Penis (tissue), 1 donor: ENCODE measurements around the gene ATR.

DNA sequence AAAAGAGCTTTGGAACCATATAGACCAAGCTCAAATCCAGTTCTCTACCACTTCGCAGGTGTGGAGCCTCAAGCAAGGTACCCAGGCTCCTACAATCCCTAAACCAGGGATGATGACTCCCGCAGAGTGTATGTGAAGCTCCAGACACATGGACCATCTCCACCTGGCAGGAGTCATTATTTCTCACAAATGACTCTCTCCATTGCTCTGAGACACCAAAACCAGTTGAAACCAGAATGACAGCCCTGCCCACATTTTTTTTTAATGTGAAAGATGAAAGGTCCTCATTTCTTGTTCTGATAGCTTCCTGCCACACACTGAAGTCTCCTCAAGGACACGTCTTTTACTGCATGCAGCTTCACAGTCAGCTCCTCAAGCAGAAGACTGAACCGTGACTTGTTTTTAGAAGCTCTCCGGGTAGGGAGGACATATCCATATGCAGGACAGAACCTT lies 61.4 kb upstream of the ZBTB38 start:
- PRO-cap = no peak

GRCh38 chr3:141379164-141380014 lies 11.1 kb downstream of the ZBTB38 start:
- PRO-cap = no peak

- PRO-cap = no peak
These were observed 24.9 kb downstream of the ZBTB38 start for GRCh38 chr3:141393138-141393746.

- PRO-cap = bidirectional peak, plus-strand start at chr3:141402415, minus-strand start at chr3:141402298
These were observed 33.7 kb downstream of the ZBTB38 start for GRCh38 chr3:141401991-141402447.

DNA sequence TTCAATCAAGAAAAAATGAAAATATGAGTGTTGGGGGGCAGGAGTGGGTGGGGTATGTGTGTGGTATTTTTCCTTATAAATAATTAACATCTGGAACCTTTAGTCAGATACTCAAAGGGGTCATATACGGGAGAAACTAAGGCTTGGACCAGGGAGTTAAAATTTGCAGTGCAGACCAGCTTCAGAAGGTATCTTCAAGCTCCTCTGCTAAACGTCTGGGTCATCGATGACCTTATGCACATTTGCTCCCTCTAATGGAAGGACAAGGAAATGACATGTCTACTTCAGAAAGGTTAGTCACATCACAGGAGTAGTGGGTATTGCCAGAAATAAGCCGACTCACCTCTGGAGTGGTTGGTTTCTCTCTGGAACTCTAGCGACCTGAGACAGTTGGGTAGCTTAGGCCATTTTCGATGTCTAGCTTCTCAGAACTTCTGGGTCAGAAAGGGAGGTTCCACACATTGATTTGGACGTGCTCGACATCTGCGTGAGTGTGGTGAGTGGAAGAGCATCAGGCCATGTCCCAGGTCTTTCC lies 31.9 kb upstream of the RASA2 start:
- PRO-cap = no peak

GRCh38 chr3:141556411-141556850 lies 69.6 kb downstream of the RASA2 start:
- PRO-cap = no peak

DNA sequence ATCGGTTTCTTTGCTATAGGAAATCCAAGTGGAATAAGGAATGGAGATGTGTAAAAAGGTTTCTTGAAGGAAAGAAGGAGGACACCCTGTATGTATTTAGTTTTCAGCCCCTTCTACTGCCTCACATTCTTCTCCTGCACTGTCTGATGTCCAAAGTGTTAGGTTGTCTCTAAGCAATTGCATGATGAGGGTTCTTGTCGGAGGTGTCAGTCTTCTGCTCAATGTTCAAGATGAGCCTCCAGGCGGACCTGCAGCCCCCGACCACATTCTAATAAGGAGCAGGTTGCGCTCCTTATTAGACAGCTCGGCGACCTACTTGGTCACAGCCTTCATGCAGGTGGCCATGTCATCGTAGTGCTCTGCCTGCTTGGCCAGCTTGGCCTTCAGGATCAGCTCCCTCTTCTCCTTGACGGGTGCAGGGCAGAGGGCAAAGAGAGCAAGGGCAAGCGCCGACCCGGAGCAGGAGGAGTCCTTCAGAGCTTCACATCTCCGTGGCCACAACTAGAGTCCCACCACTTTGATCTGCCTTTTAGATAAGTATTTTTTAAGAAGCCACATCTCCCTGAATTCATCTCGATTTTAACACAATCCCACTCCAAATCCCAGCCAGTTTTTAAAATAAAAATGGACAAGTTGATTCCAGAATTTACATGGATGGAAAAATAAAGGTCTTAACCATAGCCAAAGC lies 113.5 kb downstream of the RASA2 start:
- PRO-cap = no peak

DNA sequence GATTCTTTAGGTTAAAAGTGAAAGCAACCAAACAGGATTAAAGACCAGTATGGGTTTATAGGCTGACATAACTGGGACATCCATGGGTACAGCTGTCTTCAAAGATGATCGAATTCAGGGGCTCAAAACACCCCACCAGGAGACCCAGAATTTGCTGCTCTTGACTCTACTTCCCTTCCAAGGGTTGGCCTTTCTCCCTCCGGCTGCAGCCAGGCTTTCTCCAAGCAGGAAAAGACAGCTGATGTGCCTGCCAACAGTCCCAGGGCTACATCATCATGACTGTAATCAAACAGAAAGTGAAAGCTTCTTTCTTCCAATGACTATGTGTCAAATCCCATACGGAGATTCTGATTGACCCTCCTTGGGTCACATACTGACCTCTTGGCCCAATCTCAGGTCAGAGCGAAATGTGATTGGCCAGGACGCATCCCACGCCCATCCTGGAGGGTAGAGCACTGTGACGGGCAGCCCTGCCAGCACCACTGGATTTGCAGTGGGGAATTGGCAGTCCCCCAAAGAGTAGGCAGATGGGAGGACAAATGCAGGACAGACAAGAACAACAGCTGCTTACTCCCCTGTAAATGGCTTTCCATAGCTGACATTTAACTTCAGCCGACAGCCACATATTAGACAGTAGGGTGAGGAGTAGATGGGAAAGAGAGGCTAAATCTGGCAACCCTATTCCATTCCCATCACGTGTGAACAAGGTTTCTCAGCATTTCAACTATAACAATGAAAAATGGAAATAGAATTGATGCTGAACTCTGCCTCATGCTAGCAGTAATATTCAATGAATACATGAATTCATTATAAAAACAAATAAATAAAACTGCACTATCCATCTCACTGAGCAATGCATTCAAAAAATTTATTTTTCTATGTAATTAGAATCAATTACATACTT lies 51.2 kb upstream of the RNF7 start:
- PRO-cap = no peak

- PRO-cap = bidirectional peak, plus-strand start at chr3:141875730, minus-strand start at chr3:141875708
These were observed 953 bp upstream of the ATP1B3 start for GRCh38 chr3:141875491-141875889.

DNA sequence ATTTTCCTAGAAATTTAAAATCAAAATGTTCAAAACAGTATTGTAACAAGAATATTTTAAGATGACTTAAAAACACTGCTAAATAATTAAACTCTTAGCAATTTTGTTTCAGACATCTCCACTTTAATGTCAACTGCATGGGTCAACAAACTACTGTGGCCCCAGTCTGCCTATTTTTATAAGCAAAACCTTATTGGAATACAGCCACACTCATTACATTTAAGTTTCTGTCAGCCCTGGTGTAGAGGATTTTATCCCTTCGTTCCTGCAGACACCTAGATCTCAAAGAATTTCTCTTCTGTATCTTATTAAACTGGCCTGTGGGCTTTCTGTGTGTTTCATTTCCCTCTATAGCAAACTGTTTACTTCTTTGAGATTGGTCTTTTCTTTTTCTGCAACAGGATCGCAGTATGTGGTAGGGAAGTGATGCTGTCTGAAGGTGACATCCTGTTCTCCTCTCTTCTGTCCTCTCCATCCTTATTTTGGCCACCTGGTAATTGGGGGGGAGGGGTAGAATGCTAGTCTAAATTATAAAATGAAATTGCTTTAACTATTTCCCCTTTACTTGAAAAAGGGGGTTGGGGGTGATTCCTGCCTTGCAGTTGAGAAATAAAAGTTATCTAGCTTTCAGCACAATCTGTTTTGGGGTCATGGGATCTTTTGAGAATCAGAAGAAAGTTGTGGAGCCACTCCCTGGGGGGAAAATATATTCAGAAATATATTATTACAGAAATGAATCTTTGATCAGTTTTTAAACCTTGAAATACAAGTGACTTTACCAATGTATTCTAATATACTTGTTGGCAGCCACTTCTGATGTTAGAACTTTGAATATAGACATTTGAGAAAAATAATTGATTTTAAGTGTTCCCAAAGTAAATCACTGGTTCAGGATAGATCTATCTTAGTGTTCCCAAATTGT lies 25.6 kb downstream of the ATP1B3 start:
- PRO-cap = no peak

- PRO-cap = no peak
These were observed 51.1 kb downstream of the ATP1B3 start for GRCh38 chr3:141927256-141928299.

DNA sequence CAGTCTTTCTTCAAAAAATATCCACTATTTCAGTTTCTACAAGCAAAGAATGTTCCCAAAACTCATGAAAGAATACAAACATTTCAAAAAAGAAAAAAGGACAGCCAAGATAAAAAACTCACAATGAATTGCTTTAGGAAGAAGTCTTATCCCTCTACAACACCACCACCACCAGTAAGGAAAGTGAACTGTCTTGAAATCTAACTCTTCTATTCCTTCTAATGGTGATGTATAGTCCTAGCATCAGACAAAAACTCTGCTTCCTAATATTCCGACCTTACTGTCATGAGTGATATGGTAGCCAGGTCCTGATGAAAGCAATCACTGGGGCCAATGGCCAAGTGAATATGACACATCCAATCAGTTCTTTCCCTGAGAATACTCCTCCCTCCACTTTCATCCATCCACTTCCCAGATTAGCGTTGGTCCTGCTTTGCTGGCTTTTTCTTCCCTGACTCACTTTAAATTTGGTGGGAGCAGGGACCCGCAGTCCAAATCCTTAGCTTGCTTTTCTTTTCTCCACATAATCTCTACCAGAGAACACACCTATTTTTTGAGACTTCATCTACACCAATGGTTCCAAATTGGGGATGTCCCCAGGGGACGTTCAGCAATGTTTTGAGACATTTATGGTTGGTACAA lies 14.7 kb downstream of the GK5 start:
- PRO-cap = no peak

DNA sequence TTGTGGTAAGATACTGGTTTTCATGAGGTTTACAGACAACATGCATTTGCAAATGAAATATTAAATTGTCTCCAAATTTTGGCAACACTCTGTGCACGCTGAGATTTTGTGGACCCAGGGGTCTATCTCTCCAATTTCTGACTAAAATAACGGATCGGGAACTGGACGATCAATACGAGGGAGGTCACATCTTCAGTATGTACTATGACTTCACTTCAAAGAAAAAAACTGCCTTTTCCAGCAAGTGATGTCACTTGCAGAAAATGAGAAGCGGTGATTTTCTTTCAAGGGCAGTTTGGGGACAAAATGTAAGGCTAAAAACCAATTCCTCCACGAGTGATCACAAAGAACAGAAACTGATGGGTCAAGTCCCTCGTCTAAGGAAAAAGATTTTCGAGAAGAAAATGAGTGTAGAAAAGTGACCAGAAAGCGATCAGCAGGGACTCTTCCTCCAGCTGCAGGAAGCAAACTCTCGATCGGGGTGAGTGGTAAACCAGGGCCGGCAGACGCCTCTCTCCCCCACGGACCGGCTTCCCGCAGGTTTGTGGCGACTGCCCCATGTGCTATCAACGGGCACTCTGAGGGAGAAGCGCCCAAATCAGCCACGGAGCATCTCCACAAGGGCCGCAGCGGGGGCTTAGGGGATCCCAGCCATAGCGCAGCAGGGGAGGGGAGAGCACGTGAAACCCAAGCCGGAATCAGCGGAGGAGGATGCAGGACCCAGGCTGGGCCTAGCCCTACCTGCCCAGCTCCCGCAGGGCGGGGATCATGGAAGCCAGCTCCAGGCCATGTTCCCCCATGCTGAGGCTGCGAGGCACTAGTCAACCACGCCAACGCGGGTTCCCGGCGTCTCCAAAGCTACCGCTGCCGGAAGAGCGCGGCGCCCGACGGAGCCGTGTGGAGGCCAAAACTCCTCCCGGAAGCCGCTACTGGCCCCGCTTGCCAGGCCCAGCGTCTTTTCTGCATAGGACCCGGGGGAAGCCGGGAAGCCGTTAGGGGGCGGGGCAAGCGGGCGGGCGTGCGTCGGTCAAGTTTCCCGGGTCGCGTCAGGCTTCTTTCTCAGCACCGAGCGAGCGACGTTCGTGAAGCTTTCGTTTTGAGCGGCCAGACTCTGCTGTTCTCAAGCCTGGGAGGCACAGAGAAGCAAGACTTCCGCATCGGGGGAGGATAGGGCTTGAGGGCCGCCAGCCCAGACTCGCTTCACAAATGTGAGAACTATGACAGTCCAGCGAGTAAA lies at the start of gene ATR:
TSS of gene ATR (minus strand) at position 829 of the 1,237 bp plus-strand sequence.
- PRO-cap = bidirectional peak, plus-strand start at position 1,107 of the sequence, minus-strand start at position 819 of the sequence

- PRO-cap = no peak
These were observed 54.9 kb downstream of the U2SURP start for GRCh38 chr3:143056124-143056725.

DNA sequence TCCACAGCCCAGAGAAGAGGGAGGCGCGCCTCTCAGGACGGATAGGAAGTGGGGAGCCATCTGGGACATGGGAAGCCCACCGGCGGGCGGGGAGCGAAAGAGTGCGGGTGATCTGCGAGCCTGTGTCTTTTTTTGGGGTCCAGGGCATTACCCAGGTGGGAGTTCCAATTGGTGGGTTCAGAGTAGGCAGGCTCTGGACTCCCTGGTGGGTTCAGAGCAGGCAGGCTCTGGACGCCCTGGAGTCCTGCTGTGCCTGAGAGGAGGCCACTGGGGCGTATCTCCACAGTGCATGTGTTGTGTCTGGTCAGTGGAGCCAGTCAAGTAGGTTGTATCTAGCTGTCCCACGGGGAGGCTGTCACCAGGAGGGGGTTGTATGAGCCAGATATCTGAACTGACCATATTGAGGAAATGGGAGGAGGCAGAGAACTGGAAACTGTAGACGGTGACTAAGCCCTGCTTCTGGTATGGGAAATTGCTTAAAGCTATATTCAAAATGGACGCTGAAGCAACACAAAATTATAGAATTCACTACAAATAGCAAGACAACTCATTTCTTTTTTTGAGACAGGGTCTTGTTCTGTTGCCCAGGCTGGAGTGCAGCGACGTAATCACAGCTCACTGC lies 34.6 kb upstream of the CHST2 start:
- PRO-cap = no peak

- PRO-cap = no peak
These were observed 31.3 kb downstream of the CHST2 start for GRCh38 chr3:143150961-143151202.

DNA sequence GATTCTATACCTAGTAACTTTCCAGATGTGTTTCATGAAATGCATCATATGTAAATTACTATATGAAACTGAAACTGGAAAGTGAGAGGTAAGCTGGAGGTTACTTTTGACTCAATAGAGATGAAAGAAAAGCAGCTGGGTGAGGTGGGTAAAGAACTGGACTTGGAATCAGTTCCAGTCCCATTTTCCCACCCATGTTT lies 312.3 kb downstream of the SLC9A9 start:
- PRO-cap = no peak

GRCh38 chr3:143600767-143601296 lies 247.4 kb downstream of the SLC9A9 start:
- PRO-cap = no peak

DNA sequence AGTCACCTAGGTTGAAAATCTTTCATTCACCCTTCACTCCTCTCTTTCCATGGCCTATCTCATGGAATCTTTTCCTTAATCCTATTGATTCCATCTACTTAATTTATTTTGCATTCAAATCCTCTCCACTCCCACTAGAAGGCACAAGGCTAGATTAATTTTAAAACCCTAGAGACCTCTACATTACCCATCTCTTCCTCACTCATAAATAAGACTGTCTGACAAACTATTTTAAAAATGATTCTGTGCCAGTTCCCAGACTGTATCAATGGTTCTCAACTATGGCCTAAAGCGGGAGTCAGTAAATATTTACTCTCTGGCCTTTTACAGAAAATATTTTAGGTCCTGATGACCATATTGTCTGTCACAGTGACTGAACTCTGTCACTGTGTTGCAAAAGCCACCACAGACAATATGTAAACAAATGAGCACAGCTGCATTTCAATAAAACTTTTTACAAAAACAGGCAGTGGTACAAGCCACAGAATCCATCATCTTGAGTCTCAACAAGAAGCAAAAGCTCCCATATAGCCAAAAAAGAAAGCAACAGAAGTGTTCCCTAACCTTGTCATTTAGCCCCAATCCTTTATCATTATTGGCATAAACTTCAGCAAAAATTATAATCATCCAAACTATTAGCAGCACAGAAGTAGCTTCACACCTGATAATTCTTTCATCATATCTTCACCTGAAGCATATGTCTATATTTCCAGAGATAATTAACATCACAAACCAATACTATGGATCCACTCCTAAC lies 45.3 kb downstream of the PLOD2 start:
- PRO-cap = no peak

DNA sequence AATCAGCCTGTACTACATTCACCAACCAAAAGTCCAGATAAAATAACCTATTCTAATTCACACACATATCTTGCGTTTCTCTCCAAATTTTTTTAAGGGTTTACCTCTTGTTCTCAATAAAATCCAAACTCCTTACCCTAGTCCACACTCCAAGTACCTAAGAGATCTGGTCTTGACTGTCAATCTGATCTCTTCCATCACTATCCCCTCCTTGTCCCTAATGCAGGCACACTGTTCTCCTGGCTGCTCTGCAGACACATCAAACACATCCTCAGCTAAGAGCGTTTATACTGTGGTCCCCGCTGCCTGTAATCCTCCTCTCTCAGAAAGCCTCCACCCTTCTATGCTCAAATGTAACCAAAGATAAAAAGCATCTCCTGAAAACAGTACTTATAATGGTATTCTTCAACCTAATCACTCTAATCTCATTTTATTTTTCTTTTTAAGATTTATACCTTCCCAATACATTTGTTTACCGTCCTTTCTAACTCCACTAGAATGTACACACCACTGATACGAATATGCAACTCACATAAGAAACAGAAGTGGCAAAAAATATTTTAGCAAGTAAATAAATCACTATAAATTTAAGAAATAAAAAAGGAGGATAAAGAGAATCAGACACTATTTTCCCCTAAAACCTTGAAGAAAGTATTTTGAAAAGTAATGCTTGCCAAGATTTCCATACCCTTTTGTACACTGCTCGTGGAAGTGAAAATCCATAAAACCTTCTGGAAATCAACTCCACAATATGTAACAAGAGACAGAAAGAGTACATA lies 17.1 kb downstream of the PLOD2 start:
- PRO-cap = no peak